Measurements from ENCODE around the gene MRPL41.

GRCh38 chr9:137297896-137298999 lies 3.8 kb downstream of the NRARP start:
- CAGE, long polyA plus RNA = no peak
- RRBS = 63% methylated on average over 3 of the region's 26 CpGs

DNA sequence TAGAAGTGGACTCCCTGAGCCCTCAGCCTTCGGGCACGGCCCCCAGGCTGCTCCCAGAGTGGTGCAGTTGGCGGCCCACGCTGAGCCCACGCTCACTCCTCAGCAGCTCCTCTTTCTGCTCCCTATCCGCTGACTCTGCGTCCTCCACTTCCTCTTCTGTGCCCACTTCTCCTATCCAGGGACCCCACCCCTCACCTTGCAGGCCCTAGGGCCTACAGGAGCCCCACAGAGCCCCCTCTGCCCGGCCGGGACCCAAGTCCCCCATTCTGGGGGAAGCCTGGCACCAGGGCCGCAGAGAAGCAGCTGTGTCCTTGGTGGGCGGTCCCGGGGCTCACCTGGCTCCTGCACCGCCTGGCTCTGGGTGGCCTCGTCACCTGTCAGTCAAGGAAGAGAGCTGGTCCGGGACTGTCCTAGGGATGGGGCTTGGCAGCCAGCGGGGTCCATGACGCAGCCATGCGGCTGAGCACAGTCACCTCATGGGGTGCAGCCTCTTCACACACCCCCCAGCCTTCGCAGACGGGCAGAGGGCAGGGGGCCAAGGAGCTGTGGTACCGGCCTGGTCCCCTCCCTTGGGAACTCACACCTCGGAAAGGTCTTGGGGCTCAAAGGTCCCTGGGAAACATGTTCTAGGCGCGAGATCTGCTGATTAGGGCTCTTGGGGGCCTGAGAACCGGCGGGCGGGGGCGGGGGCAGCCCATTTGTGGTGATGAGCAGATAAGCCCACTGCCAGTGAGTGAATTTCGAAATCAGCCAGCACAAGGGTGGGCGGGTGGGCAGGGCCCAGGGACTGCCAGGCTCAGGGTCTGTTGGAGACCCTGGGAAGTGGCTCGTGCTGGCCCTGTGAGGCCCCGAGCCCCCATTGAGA lies 5.4 kb upstream of the NRARP start:
- CAGE, long polyA plus RNA = no peak
- RRBS = 48% methylated on average over 6 of the region's 32 CpGs

DNA sequence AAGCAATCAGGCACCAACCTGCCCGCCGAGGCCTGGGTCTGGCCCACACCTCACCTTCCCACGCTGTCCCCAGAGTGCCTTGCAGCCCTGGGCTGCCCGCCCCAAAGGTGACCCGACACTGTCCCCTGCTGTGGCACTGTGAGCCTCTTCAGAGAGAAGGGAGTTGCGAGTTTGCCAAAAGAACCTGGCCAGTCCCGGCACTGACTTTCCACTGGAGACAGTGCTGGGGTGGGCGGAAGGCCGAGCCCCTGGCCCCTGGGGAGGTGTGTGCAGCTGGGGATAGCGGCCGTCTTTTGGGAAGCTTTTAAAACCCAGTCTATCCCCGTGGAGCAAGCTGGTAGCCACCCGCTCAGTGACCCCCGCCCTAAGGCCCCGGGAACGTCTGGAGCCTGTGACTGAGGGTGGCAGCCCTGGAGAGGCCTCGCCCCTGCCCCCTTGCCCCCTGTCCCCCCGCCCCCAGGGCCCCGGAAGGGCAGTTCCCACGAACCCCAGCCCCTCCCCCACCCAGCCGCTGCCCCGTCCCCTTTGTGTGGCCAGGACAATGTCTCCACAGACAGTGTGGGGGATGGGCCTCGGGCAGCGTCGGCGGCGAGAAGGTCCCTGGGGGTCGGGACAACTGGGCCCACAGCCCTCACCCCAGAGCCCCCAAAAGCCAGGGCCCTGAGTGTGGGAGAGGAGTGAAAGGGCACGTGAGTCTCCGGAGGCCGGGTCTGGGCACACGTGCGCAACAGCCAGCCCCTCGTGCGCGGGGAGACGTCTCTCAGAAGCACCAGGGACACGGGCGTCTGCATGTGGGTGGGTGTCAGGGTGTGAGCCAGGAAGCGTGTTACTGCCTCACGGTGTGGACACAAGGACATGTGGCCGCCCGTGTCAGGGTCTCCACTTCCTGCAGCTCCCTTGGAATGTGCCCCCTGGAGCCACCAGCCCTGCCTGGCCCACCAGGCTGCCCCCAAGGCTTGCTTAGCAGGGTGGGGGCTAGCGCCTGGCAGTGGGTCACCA lies 12.4 kb upstream of the NRARP start:
- CAGE, long polyA plus RNA = no peak
- RRBS = 51% methylated on average over 2 of the region's 44 CpGs

GRCh38 chr9:137316049-137317098 lies 14.3 kb upstream of the NRARP start:
- CAGE, long polyA plus RNA = no peak
- RRBS = 5% methylated on average over 34 of the region's 85 CpGs

- CAGE, long polyA plus RNA = no peak
- RRBS = 83% methylated on average over 3 of the region's 25 CpGs
Measured at GRCh38 chr9:137387060-137387663, 35.8 kb downstream of the EXD3 start.

- CAGE, long polyA plus RNA = no peak
- RRBS = no CpG with 5 or more reads among the region's 28 CpGs
Measured at GRCh38 chr9:137481898-137482804, 23.0 kb upstream of the NSMF start.

- CAGE, long polyA plus RNA = no peak
- RRBS = 1% methylated on average over 34 of the region's 90 CpGs
Measured at GRCh38 chr9:137551721-137552396, at the start of gene MRPL41. Gene MRPL41, plus strand, starts transcription at chr9:137551879.

- CAGE, long polyA plus RNA = no peak
- RRBS = no CpG with 5 or more reads among the region's 18 CpGs
Measured at GRCh38 chr9:137580183-137580741, 1.5 kb upstream of the DPH7 start.

DNA sequence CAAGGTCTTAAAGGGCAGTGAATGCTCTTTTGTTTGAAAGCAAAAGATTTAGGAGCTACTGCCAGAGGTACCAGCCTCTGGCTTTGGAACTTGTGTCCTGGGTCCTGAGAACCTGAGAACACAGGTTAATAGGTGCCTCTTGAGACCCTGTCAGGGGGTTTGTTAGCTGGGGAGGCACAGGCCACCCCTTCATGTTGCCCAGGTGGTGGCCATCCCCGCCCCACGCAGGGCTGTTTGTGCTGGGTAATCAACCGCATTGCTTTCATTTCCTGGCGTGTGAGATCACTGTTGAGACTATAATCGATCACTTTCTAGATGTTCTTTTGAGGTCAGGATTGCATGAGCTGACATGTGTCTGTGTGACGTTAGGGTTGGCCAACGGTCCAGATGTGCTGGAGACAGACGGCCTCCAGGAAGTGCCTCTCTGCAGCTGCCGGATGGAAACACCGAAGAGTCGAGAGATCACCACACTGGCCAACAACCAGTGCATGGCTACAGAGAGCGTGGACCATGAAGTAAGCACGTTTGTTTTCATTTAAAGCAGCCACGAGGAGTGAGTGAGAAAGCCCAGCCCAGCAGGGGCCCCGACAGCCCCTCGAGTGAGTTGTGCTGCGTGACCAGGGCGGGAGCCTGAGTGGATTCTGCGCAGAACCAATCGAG lies 115.1 kb upstream of the CACNA1B start:
- CAGE, long polyA plus RNA = no peak
- RRBS = no CpG with 5 or more reads among the region's 20 CpGs

- CAGE, long polyA plus RNA = no peak
- RRBS = no CpG with 5 or more reads among the region's 12 CpGs
Measured at GRCh38 chr9:137828854-137829342, 48.7 kb upstream of the CACNA1B start.

- CAGE, long polyA plus RNA = no peak
- RRBS = no CpG with 5 or more reads among the region's 16 CpGs
Measured at GRCh38 chr9:137919596-137920093, 42.1 kb downstream of the CACNA1B start.

DNA sequence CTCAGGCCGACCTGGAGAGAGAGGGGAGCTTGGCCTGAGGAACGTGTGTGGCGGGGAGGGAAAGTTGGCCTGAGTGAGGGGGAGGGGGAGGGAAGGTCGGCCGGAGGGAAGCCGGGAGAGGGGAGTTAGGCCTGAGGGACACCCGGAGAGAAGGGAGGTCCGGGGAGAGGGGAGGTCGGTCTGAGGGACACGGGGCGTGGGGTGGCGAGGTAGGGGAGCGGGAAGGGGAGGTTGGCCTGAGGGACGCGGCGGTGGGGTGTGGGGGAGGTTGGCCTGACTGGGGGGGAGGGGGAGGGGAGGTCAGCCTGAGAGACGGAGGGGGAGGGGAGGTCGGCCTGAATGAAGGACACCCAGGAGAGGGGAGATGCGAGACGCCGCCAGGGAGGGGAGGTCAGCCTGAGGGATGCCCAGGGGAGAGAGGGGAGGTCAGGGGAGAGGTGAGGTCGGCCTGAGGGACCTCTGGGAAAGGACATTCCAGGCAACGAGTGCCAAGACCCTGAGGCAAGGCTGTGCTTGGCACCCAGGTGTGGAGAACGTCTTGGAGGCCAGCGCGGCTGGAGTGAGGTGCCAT lies 82.6 kb downstream of the CACNA1B start:
- CAGE, long polyA plus RNA = no peak
- RRBS = no CpG with 5 or more reads among the region's 26 CpGs

Measured in osteoblast (primary cell).